ENCODE measurements around the genes OLFML1, OR10A6 and LMO1.

DNA sequence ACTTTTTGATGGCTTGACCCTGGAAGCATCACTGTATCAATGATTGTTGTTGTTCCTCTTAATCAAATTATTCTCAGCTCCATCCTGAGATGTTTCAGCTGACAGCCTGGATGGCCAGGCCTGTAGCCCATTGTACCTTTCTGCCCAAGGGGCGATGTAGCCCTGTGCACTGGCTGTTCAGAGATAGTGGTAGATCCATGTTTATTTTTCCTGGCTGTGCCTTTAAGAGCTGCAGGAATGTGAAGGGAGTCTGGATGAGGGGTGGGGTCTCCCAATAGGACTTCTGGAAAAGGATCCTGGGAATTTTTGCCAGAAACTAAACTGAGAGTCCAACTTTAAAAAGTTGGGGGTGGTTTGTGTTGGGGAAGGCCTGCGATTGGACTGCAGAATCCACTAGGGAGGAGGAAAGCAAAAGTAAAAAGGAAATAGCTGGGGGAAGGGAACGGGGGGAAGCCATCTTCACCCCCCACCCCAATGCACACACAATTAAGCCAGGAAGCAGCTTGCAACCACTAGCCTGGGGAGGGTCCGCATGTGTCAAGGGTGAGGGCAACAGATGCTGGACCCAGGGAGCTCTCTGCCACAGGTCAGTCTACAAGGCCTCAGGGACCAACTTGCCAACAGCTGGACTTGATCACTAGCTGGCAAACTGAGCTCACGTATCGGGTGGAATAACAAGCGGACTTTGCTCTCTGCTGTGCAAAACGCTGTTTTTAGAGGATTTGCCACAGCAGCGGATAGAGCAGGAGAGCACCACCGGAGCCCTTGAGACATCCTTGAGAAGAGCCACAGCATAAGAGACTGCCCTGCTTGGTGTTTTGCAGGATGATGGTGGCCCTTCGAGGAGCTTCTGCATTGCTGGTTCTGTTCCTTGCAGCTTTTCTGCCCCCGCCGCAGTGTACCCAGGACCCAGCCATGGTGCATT lies at the start of gene OLFML1:
Gene OLFML1 (plus strand): TSS at position 456 of the 925 bp plus-strand sequence.
- PRO-cap = no peak

DNA sequence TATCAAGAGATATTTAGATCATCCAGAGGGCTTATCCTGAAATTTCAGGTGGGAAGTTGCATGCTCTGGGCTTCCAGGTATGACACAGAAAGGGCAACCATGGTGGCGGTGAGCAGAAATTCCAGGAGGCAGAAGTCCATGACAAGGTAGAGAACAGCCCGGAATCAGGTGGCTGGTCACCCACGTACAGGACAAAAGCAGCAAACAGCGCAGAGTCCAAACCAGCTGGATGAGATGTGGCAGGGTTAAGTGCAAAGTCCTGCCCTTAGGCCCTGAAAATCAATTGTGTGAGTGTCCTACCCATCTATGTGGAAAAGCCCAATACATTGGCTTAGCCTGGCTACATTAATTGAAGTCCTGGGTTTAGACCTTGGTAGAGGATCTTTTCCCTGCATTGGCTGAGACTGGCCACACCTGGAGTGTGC lies 11.6 kb downstream of the PPFIBP2 start:
- PRO-cap = no peak

DNA sequence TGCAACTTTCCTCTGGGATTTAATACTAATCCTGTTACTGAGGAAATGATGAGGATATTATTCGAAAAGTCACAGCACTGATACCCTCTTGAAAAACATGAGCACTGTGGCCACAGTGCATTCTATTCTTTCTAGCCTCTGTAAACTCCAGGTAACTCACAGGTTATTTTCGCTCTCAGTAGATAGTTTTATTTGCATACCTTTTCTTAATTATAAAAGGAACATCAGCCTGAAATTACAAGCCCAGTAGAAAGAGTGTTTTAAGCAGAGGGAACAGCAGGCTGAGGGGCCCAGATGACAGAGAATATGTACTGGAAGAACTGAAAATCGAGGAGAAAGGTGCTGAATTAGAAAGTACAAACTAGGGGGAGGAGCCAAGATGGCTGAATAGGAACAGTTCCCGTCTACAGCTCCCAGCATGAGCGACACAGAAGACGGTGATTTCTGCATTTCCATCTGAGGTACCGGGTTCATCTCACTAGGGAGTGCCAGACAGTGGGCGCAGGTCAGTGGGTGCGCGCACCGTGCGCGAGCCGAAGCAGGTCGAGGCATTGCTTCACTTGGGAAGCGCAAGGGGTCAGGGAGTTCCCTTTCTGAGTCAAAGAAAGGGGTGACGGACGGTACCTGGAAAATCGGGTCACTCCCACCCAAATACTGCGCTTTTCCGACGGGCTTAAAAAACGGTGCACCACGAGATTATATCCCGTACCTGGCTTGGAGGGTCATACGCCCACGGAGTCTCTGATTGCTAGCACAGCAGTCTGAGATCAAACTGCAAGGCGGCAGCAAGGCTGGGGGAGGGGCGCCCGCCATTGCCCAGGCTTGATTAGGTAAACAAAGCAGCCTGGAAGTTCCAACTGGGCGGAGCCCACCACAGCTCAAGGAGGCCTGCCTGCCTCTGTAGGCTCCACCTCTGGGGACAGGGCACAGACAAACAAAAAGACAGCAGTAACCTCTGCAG lies 30.3 kb upstream of the OR5P3 start:
- PRO-cap = no peak

DNA sequence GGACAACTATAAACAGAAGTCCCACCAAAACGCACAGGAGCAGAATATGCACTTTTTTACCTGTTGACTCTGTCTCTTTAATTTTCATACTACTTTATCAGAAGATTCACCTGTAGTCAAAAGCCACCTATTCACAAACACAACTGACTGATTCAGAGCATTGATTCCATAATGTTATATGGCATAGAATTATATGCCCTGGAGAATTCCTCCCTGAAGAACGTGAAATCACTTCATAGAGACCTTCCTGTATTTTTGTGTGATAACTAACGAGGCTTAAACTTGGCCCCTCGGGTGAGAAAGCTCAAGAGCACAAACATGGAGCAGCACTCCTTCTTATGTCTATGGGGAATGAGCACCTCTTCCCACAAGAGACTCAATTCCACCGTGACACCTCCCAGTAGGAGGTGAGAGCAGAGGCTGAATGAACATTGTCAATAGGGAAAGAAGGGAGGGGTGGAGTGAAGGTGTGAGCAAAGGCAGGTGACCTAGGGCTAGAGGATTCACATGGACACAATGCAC lies at the start of gene OR10A6:
Gene OR10A6 (minus strand): TSS at position 132 of the 522 bp plus-strand sequence.
- PRO-cap = no peak

DNA sequence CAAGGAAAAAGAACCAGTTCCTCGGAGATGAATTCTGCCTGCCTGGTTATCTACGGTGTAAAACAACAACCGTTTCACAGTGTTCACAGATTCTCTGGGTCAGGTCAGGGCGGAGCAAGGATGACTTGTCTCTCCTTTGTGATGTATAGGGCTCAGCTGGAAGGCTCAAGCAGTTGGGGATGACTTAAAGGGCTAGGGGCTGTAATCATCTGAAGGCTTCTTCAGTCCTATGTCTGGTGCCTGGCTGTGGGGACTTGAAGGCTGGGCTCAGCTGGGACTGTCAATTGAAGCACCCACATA lies 29.2 kb downstream of the EIF3F start:
- PRO-cap = no peak

- PRO-cap = no peak
These were observed 31.7 kb downstream of the EIF3F start for GRCh38 chr11:8018411-8019696.

DNA sequence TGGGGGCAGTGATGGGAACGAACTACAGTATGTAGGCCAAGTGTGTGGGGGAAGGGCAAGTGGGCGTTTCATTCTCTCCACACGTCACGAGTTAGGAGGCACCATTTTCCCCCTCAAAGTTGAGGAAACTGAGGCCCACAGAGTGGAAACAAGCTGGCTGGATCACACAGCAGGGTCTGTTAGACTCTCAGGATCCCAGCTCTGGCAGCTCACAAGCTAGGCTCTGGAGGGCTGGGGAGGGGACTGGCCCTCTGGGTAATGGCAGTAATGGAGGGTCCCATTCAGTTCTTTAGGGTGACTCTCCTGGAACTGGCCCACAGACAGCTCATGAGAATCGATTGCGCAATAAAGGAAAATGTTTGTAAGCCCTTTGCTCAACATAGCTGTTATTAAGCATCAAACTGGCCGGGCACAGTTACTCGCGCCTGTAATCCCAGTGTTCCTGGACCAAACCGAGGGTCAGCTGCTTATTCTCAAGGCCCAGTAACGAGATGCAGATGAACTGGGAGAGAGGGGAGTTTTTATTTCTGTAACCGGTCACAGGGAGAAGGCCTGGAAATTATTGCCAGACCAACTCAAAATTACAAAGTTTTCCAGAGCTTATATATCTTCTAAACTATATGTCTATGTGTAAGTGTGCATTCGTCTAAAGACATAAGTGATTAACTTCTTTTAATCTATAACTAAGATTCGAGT lies 24.0 kb upstream of the TUB start:
- PRO-cap = no peak

GRCh38 chr11:8263572-8264018 lies at the start of gene LMO1:
Gene LMO1 (minus strand): TSS chr11:8263878.
- PRO-cap = no peak

DNA sequence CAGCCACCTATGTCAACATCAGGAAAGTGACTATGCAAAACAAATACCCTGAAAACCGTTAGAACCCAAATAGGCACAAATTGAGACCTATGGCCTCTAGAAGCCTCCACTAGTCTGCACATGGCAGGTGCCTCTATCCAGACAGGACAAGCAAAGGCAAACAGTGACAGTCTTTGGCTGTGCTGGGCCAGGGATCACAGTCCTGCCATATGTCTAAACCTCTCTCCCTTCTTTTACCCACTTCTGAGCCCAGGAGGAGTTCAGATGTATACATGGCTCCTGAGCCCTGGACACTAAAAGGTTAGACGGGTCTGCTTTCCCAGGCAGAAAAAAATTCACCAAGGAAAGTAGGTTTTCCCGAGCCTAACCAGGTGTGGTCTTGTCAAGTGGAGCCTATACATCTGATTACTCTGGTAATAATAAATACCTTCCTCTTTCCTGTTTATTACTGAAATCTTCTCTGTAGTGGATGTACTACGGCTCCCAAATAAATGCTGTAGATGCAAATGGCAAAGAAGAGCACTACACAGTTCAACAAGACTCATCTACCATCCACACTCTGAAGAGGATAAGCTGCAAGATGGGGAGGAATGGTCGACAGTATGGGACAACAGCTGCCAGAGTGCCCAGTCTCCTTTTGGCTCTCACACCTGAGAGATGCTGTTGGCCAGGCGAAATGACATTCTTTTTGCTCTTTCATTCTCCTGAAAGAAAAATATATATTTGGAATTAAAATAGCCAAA lies 23.4 kb upstream of the STK33 start:
- PRO-cap = no peak

DNA sequence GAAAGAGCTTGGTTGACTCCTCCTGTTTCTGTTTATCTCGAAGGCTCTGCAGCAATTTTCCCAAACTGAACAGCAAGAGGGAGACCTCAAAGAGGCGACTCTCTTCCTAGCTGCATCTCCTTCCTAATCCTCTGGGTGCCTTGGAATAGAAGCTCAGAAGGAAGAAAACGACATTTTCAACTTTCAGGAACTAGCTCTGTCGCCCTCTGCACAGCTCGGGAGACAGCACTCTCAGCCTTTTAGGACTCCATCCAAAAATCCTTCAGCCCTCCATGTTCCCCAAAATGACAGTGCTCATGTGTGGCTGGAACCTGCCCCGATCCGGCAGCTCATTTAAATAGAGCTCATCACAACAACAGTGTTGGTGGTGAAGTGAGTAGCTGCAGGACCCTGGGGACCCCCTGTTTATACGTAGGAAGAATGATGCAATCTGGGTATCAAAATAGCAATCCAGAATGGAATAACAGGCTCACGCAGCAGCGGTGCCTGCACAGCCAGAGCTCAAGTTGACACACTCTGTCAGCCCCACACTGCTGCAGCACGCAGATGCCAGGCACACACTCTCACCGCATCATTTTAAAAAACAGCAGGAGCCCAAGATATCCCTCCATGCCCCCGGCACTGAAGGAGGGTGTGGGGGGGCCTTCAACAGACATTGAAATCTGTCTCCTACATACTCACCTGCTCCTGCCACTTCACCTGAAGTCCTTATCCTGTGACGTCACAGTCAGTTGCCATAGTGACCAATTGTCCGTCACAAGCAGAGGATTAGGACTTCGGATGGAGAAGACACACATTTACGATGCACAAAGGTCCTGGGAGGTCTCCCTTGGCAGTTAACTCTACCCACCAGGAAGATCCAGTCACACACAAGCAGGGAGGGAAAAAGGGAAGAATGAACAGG lies 24.0 kb downstream of the TRIM66 start:
- PRO-cap = bidirectional peak, plus-strand start at position 491 of the sequence, minus-strand start at position 335 of the sequence

GRCh38 chr11:8678853-8679544 lies 3.5 kb downstream of the TRIM66 start:
- PRO-cap = no peak

DNA sequence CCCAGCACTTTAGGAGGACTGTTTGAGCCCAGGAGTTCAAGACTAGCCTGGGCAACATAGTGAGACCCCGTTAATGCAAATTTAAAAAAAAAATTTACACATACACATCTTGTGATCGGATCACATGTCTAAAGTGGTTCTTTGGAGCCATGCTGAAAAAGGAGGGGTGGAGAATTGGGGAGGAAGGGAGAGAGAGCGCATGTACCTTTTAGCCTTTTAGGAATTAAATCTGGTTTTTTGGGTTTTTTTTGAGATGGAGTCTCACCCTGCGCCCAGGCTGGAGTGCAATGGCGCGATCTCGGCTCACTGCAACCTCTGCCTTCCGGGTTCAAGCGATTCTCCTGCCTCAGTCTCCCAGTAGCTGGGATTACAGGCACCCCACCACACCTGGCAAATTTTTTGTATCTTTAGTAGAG lies 9.2 kb downstream of the RPL27A start:
- PRO-cap = no peak

DNA sequence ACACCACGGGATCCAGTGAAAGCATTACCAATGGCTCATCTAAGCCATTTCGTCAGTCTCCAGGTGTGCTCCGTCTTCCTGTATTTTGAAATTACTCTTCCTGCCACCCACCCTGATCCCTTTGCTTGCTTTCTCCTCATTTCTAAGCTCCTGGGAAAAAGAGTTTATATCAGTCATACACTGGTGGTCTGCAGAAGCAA lies 52.2 kb downstream of the DENND2B start:
- PRO-cap = no peak

DNA sequence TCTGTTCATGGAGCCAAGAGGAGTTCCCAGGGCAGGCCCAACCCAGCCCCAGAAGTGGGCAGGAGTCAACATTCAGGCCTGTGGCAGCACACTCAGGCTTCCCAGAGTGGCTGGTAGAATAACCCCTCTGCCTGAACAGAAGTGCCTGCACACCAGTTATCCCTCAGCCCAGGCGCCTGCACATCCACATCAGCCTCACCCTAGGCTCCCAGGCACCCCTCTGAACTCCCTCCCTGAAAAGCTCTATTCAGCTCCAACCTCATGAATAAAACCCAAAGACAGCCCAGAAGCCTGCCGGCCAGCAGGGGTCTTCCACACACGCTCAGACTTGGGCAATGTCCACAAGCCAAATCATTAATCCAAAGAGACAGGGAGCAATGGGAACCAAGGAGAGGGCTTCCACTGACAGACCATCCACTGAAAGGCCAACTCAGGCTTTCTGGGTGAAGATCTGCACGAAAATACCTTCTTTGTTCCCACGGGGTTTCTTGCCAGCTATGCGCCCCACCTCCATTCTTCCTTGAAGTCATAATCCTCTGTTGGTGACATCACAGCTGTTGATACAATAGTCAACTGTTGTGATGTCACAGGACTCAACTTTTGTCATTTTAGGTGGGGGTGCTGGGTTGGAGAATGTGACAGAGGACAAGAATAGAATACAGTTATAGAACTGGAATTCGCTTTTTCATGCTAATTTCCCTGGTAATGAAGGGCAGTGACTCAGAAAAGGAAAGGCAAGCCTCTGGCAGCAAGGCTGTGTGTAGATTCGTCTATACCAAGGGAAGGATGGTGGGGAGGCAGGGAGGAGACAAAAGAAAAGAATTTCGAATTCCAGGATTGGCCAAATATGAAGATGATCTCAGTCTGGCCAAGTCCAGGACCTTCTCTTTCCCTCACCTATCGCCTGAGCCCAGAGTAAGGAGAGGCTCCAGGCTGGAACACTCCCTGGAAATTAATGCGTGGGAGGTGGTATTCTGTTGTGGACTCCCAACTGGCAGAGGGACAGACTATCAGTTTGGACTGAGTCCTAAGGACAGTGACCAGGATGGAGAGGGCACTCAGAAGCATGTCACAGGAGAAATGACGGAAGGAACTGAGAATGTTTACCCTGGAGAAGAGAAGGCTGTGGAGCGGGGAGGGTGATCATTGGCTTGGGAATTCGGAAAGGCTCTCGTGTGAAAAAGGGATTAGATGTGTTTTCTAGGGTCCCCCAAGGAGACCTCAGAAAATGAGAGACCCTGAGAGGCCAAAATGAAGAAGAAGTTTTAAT lies 43.9 kb downstream of the DENND2B start:
- PRO-cap = no peak

DNA sequence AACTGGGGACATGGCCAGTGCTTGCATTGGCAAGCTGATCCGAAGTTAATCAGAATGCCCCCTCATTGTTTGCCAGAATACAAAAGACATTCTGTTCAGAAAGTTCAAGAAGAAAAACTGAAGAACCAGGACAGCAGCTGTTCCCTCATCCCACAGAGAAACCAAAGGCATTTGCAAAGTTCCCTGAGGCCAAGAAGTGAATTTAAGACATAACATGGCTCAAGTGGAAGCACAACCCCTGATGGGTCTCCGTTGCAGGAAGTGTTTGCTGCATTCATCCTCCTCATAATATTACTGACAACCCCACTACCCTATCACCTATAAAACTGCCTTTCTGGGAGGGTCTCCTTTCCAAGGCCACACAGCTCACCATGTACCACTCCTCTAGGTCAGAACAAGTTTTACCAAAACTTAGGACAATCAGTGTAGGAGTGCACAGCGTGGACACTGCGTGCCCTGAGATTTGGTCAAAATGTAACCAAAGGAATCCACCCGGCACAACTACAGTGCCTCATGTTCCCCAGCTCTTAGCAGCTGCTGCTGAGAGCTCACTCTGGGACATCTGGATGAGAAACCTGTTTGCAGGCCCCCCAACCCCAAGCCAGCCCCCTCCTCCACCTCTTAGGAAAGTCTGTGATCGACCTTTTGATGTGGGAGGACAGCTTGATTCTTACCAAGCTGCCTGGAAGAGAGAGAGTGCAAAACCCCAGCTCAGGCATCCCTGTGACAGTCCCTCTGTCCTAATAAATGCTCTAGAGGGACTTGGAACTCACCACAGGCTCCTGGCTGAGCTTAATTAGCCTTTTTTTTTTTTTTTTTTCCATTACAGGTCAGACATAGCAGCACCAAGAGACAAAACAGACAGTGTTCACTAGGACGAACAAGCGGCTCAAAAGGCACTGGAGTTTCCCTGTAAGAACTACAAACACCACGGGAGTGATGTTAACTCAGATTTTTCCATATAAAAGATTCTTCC lies 938 bp downstream of the DENND2B start:
- PRO-cap = no peak

- PRO-cap = no peak
These were observed 15.0 kb downstream of the DENND5A start for GRCh38 chr11:9250045-9250613.

DNA sequence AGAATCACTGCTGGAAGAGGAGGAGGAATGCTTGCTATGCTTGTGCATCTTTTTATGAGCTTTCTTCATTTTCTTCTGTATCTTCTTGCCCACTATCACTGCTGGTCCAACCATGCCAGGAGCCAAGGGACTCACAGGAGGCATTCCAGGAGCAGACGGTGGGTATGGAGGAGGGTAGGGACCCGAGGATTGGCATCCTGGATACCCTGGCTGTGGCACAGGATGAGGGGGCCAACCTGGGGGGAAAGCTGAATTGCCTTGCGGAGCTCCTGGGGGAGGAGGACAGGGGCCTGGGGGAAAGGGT lies 3.2 kb downstream of the TMEM41B start:
- PRO-cap = no peak

DNA sequence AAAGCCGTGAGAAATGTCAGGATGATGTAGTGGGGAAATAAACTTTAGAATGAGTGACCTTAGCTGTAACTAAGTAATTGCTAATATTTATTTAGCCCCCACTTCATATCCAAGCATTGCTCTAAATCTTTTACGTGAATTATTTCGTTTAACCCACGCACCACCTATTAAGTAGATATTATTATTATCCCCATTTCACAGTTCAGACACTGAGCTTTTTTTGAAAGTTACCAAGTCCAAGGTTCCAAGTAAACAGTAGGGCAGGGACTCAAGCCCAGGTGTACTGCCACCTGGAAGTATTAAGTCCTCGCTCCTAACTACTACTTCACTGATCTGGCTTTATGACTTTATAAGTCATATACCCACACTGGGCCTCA lies 812 bp downstream of the TMEM41B start:
- PRO-cap = no peak

GRCh38 chr11:9422365-9423272 lies 38.2 kb downstream of the IPO7 start:
- PRO-cap = no peak

DNA sequence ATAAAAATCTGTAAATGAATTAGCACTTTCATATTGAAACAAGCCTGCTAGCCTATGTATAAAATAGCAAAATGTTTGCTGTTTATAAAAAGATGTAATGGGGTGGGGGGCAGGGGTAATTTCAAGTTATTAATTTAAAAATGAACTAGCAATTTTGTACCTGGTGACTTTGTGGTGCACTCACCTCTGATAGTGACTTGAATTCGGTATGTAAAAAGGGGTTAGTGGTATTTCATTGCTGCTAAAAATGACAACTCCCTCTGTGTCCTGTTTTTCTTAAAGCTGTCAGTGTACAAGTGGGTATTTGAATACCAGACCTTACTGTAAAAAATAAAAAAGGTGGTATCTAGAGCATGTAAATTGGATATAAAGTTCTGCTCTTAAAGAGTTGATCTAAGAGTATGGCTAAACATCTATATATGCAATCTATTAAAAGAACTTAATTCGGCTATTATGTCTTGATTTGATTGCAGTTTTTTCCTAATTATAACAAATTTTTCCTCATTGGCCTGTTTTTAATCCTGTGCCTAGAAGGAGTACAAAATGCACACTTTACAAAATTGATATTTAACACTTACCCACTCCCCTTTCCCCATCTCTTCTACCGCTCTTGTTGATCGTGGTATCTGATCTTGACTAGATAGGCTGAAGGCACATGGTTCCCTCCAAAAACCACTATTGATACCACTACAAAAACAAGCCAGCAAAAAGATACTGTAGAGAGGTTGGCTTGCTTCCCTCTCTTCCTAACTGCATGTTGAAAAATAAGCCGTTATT lies 14.8 kb upstream of the ZNF143 start:
- PRO-cap = no peak